Liver (tissue), 9 donors: Measurements from ENCODE around the genes CCR8 and CCK.

- PRO-cap, 5 experiments, result peak in 4 of 5 experiments; most common plus-strand start chr3:38165202 (in 4); most common minus-strand start chr3:38164872 (in 2)
- RAMPAGE, long total RNA, 2 experiments, result no peak in any of the 2 experiments
- RRBS, result no CpG with 5 or more reads among the region's 58 CpGs
Observed at GRCh38 chr3:38164276-38165330, 734 bp upstream of the OXSR1 start.

- PRO-cap, 5 experiments, result no peak in any of the 5 experiments
- RAMPAGE, long total RNA, 2 experiments, result no peak in any of the 2 experiments
- RRBS, result no CpG with 5 or more reads among the region's 8 CpGs
Observed at GRCh38 chr3:38405423-38405622, 48.4 kb upstream of the ACVR2B start.

DNA sequence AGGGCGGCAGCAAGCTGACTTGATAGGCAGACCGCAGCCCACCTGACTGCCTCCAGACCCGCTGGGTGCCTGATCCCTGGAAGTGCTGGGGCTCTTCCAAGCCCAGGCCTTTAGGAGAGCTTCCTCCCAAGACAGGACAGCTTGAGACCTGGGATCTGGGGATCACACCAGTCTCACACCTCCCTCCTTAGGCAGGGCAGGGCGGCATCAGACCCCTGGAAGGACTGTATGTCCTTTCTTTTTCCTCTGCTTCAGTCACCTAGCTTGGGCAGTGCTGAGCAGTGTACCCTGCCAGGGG lies 2.1 kb downstream of the ACVR2B start:
- PRO-cap, 5 experiments, result no peak in any of the 5 experiments
- RAMPAGE, long total RNA, 2 experiments, result no peak in any of the 2 experiments
- RRBS, result no CpG with 5 or more reads among the region's 4 CpGs

DNA sequence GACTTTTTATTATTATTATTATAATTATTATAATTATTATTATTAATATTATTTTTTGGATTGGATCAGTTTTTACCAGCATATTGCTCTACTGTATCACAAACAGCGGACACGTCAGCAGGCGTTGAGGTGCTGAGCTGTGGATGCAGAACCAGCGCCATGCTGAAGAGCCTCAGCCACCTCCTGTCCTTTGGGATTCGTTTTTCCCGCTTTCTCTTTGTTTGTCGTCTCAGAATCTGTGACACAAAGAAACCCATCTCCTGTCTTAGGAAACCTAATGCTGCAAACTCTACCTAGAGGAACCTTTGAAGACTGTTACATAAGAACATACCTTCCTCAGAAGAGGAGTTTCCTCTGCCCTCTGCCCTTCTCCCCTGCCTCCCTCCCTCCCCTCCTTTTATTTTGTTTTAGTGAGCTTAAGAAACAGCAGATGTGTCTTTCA lies 12.7 kb upstream of the EXOG start:
- PRO-cap, 5 experiments, result no peak in any of the 5 experiments
- RAMPAGE, long total RNA, 2 experiments, result no peak in any of the 2 experiments
- RRBS, result no CpG with 5 or more reads among the region's 7 CpGs

DNA sequence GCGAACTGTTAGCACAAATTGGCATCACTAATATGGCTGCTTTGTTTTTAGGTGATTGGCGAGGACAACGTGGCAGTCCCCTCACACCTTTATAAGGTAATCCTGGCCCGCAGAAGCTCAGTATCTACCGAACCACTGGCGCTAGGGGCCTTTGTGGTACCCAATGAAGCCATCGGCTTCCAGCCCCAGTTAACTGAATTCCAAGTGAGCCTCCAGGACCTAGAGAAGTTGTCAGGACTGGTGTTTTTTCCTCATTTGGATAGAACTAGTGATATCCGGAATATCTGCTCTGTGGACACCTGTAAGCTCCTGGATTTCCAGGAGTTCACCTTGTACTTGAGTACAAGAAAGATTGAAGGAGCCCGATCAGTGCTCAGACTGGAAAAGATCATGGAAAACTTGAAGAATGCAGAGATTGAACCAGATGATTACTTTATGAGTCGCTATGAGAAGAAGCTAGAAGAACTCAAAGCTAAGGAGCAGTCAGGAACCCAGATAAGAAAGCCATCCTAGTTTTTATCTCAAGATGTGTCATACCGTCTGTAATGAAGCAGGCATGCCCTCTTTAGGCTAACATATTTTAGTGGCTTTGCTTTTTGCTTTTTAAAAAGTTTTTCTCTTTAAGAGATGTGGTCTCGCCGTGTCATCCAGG lies 27.8 kb downstream of the EXOG start:
- PRO-cap, 5 experiments, result no peak in any of the 5 experiments
- RAMPAGE, long total RNA, 2 experiments, result no peak in any of the 2 experiments
- RRBS, result no CpG with 5 or more reads among the region's 13 CpGs

DNA sequence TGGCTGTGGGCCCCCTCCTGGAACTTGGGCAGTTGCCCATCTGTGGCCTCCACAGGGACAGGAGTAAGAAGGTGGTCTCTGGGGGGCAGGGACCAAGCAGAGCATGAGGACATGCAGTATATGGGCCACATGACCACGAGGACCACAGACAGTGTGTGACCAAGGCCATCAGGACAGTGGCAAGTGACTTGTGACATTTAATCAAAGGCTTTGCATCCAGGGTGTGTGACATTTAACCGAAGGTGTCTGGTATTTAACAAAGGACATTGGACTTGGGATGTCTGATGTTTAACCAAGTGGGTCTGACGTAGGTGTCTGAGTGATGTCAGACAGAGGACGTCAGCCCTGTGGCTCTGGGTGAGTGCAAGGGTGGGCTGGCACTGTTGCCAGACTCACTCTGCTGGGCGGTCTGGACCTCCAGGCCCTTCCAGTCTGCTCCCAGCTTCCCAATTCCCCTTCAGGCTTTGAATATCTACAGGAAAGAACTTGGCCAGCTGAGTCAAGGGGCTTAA lies 34.6 kb downstream of the SCN5A start:
- PRO-cap, 5 experiments, result no peak in any of the 5 experiments
- RAMPAGE, long total RNA, 2 experiments, result no peak in any of the 2 experiments
- RRBS, result no CpG with 5 or more reads among the region's 5 CpGs

DNA sequence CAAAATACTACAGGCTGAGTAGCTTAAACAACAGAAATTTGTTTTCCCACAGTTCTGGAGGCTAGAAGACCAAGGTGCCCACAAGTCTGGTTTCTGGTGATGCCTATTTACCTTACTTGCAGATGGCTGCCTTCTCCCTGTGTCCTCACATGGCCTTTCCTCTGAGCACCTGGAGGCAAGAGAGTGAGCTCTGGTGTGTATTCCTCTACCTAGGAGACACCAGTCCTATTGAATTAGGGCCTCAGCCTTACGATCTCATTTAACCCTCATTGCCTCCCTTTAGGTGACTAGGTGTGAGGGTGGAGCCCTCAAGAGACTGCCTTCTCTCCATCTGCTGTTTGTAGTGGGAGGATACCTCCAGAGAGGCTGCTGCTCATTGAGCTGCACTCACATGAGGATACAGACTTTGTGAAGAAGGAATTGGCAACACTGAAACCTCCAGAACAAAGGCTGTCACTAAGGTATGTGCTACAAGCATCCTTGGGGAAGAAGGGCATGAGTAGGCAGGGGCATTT lies at the start of gene CCR8:
TSS of gene CCR8 (plus strand) at position 341 of the 515 bp plus-strand sequence.
- PRO-cap, 5 experiments, result no peak in any of the 5 experiments
- RAMPAGE, long total RNA, 2 experiments, result no peak in any of the 2 experiments
- RRBS, result no CpG with 5 or more reads among the region's 1 CpG

- PRO-cap, 5 experiments, result no peak in any of the 5 experiments
- RAMPAGE, long total RNA, 2 experiments, result no peak in any of the 2 experiments
- RRBS, result no CpG with 5 or more reads among the region's 5 CpGs
Observed at GRCh38 chr3:39415095-39415839, 8.7 kb downstream of the RPSA start.

DNA sequence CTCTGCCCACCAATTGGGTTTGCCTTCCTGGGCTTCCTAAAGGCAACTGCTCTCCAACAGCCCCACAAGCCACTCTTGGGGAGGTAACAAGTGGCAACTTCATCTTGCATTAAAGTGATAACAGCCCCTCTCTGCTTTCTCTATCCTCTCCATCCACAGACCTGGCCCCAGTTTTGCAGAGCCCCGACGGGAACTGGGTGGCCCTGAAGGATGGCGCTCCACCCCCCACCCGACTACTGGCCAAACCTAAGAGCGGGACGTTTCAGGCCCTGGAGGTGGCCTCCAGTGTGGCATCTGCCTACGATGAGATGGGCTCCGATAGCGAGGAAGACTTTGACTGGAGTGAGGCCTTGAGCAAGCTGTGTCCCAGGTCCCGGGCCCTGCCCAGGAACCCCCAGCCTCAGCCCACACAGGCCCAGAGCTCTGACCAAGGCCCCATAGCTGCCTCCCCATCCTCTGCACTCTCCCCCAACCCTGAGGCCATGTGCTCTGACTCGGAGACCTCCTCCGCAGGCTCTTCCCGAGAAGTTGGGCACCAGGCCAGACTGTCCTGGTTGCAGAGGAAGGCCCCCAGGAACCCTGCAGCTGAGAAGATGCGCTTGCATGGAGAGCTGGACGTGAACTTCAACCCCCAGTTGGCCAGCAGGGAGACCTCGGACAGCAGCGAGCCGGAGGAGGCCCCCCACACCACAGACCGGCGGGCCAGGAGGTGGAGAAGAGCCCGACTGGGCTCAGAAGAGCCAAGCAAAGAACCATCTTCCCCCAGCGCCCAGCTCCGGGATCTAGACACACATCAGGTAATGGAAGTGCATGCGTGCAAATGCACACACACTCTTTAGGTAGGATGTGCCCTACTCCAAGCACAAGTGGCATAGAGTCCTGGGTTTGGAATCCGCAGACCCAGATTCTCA lies 119.6 kb upstream of the EIF1B start:
- PRO-cap, 5 experiments, result no peak in any of the 5 experiments
- RAMPAGE, long total RNA, 2 experiments, result no peak in any of the 2 experiments
- RRBS, result 92% methylated on average over 5 of the region's 25 CpGs

GRCh38 chr3:40444137-40444503 lies 13.0 kb upstream of the RPL14 start:
- PRO-cap, 5 experiments, result no peak in any of the 5 experiments
- RAMPAGE, long total RNA, 2 experiments, result no peak in any of the 2 experiments
- RRBS, result no CpG with 5 or more reads among the region's 1 CpG

DNA sequence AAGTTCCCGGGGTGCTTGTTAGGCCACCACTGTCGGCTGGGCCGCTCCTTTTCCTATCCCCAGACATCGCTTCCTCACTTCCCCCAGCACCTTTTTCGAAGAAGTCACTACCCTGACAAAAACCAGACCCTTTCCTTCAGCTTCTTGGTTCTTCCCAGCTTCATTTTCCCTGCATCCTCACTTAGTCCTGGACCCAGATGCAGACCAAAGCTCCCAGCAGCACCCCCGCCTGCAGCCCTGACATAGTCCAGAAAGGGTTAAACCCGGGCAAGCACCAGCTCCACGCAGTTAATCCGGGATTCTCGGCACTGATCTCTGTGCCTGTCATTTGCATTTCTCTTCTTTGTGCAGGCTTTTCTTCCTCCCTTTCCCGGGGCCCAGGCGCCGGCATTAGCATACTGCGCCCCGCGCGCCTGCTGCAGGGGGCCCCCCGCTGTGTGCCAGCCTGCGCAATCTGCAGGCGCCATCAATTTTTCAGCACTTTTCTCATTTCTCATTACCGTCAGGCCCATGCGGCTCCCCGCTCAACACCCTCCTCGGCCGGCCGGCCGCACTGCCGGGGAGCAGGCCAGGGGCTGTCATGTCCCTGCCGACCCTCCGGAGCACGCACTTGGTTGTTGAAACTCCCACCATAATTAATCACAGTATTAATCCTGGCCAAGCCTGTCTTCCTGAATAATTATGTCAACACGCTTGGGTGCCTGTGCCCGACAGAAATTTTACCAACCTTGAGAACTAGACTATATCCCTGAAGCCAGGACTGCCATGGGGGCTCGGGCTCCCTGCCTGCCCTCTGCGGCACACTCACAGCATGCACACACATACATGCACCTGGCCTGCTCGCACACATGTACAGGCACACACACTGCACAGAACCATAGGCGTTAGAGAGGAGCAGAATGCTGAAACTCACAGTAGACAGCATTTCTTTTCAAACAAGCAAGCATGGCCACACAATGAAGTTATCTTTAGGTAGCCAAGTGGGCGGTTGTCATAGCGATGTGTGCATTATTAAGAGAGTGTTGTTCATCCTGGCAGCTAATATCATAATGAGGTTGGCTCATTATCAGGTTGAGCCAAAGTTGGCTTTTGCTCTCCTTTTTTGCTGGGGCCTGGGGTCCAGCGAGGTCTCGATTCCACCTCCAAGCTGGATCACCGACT lies 90.9 kb downstream of the ZNF621 start:
- PRO-cap, 5 experiments, result no peak in any of the 5 experiments
- RAMPAGE, long total RNA, 2 experiments, result no peak in any of the 2 experiments
- RRBS, result 18% methylated on average over 7 of the region's 42 CpGs

GRCh38 chr3:40778822-40779328 lies 254.1 kb downstream of the ZNF621 start:
- PRO-cap, 5 experiments, result no peak in any of the 5 experiments
- RAMPAGE, long total RNA, 2 experiments, result no peak in any of the 2 experiments
- RRBS, result no CpG with 5 or more reads among the region's 5 CpGs

GRCh38 chr3:40828318-40828869 lies 303.6 kb downstream of the ZNF621 start:
- PRO-cap, 5 experiments, result no peak in any of the 5 experiments
- RAMPAGE, long total RNA, 2 experiments, result no peak in any of the 2 experiments
- RRBS, result no CpG with 5 or more reads among the region's 4 CpGs

DNA sequence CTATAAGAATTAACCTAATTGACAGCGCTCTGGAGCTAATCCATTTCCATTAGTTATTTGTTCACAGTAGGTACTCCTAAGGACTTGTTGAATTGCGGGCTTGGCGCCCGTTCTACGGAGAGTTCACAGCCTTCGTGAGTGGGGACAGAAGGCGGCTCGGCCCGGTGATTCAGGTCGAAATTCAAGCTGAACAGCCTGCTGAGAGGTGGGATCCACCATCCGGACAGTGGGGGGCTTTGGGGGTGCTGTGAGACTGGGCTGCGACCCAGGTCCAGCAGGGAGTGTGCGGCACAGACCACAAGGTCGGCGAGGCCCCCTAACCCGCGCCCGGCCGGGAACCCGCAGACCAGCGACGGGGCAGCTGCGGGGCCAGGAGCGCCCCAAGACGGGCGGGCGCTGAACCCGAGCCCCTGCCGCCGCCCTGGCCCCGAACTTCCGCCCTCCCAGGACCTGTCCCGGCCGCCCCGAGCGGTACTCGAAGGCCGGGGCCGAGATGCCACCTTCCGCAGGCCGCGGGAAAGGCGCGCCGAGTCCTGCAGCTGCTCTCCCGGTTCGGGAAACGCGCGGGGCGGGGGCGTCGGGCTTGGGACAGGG lies 631 bp upstream of the CTNNB1 start:
- PRO-cap, 5 experiments, result no peak in any of the 5 experiments
- RAMPAGE, long total RNA, 2 experiments, result no peak in any of the 2 experiments
- RRBS, result 2% methylated on average over 19 of the region's 53 CpGs

DNA sequence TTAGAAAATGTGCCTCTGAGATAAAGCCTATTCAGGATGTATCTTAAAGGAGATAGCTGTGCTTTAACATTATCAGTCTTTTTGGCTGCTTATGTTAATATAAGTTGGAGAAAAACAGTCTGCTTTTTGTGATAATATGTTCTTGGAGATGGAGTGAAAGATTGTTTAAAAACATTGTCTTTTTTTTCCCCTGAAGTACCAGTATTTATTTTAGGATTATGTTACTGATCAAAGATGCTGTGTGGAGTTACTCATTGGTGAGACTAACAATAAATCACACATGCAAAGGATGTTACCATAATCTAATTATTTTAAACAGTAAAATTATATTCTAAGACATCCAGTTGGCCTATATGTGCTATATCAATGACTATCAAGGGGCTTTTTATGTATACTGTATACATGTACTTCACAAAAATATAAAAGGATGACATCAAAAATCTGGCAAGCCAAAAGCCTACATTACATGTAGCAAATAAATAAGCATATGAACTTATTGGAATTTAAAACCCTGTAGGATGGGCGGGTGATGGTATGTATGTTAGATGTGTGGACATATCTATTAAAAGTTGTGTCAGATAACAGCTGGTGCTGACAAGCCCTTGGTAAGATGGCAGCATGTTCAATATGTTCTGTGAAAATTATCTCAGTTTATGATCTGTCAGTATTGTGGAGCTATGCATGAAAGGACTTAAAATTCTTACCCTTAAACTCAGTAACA lies 19.9 kb downstream of the CTNNB1 start:
- PRO-cap, 5 experiments, result no peak in any of the 5 experiments
- RAMPAGE, long total RNA, 2 experiments, result no peak in any of the 2 experiments
- RRBS, result no CpG with 5 or more reads among the region's 1 CpG

DNA sequence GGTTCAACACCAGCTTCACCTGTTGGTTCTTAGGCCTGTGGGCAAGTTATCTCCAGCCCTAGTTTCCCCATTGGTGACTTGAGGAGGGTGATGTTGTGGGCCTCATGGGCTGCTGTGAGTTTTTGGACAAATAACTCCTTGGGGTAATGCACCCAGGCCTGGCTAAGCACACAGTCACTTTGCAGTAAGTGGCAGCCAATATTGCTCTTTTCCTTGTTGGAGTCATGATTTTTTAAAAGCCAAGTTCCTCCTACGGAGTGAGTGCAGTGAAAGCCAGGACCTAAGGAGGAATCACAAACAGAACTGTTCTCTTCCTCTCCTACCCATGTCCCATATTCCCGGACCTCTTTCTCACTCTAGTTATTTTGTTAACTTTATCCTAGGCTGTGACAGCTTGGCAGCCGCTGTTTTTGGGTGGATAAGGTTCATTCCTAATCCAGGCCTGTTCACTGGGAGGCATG lies 20.2 kb upstream of the TRAK1 start:
- PRO-cap, 5 experiments, result no peak in any of the 5 experiments
- RAMPAGE, long total RNA, 2 experiments, result no peak in any of the 2 experiments
- RRBS, result no CpG with 5 or more reads among the region's 3 CpGs

DNA sequence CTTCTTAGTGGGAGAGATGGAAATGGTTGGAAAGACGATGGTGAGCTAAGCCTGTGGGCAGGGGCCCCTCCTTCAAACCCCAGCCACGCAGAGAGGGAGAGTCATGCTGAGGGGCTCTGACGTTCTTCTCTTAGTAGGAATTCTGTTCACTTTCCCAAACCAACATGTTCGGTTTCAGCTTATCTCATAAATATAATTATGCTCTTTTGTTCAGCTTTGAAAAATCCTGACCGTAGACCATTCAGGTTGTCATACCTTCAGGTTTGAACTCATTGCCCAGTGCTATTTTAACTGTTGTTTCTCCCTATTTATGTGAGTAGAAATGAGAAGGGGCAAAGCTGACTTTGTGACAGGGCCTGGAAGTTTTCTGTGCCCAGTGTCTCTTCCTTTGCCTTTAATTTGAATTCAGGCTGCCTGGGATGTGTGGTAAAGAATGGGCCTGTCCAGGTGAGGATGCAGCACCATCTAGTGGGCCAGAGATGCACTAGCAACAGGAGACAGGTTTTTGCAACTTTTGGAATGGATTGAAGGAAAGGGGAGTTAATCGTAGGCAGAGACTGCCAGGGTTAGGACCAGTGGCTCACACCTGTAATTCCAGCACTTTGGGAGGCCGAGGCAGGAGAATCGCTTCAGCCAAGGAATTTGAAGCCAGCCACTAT lies 8.5 kb downstream of the TRAK1 start:
- PRO-cap, 5 experiments, result peak in 1 of 5 experiments; most common plus-strand start position 553 of the sequence (in 1)
- RAMPAGE, long total RNA, 2 experiments, result no peak in any of the 2 experiments
- RRBS, result no CpG with 5 or more reads among the region's 8 CpGs

GRCh38 chr3:42264672-42265196 lies 1.3 kb downstream of the CCK start:
- PRO-cap, 5 experiments, result no peak in any of the 5 experiments
- RAMPAGE, long total RNA, 2 experiments, result no peak in any of the 2 experiments
- RRBS, result 15% methylated on average over 22 of the region's 33 CpGs

DNA sequence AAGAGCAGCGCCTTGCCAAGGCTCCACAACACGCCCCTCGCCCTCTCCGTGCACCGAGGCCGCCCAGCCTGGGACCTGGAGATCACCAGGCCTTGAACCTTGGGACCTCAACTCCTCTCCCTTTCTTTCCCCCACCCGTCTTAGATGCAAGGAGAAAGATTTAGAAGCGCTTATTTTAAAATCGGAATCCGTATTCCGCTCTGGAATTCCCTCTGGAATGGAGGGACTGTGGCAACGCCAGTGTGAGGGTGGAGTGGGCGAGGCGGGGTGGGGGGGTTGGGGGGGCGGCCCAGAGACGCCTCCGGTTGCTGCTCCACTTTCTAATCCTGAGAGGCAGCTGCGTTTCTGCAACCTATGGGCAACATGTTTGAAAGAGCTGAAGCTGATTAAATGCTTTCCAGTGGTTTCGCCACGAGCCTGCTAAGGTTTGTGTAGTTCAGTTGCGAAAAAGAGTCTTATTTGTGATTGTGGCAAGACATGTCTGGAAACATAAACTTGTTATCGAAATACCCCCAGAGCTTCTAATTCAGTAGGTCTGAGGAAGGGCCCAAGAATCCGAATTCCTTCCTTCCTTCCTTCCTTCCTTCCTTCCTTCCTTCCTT lies at the start of gene CCK:
TSS of gene CCK (minus strand) at position 219 of the 602 bp plus-strand sequence.
- PRO-cap, 5 experiments, result no peak in any of the 5 experiments
- RAMPAGE, long total RNA, 2 experiments, result no peak in any of the 2 experiments
- RRBS, result no CpG with 5 or more reads among the region's 23 CpGs

- PRO-cap, 5 experiments, result no peak in any of the 5 experiments
- RAMPAGE, long total RNA, 2 experiments, result no peak in any of the 2 experiments
- RRBS, result no CpG with 5 or more reads among the region's 5 CpGs
Observed at GRCh38 chr3:42496805-42497345, 5.6 kb upstream of the VIPR1 start.